ENCODE results near the gene CDK8.

DNA sequence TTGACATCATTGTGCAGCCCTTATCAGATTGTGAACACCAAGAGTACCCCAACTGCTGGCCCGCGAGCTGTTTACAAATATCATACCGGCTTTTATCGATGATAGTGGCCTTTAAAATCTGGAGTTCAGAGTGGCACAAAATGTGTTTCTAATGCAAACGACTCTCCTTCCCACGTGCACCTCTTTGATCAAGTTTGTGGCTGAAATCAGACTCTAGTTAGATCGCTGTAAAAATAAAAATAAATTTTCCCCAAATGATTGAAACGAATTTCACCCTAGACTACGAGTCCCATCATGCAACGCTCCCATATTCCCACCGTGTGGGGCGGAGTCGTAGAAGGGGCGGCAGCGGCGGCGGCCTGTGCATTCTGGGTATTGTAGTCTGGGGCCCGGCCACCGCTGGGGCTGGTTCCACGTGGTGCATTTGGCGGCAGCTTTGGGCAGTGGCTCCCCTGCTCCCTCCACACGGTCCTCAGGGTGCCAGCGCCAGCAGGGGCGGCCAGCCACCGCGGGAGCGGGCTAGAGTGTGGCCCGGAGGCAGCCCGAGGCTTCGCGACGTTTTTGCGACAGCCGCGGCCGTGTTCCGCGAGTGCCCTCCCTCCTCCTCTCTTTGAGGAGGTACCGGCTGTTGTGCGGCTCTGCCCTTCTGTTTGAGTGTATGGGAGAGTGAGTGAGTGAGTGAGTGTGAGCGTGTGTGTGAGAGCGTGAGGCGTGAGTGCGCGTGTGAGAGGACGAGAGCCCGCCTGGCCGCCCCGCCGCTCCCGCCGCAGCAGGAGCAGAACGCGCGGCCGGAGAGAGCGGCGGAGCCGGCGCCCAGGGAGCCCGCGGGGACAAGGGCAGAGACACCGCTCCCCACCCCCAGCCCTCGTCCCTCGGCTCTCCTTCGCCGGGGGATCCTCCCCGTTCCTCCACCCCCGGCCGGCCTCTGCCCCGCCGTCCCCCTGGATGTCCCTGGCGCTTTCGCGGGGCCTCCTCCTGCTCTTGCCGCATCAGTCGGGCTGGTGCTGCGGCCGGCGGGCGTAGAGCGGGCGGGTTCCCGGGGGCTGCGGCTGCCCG lies at the start of gene CDK8:
Gene CDK8, plus strand, starts transcription at position 613 of the 1,056 bp plus-strand sequence.
- RRBS, result under 1% methylated on average over 22 of the region's 86 CpGs

- RRBS, result no CpG with 5 or more reads among the region's 9 CpGs
Observed at GRCh38 chr13:26378982-26380062, 125.4 kb downstream of the CDK8 start.

DNA sequence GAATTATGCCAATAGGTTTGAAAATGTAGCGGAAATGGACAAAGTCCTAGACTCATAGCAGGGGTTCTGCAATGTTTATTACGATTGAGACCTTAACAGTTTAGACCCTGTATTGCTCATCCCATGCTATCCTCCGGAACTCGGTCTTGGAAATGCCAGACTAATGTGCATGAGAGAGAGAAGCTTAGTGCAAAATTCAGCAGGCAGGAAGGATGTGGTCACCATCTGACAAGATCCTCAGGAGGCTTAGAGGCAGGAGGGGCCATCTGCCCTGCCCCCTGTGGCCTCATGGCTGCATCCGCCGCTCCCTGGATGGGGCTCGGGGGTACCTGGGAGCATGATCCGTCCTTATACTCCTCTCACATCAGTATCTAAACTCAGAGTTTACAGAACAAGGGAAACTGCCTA lies 39.4 kb downstream of the GPR12 start:
- RRBS, result no CpG with 5 or more reads among the region's 8 CpGs

- RRBS, result no CpG with 5 or more reads among the region's 2 CpGs
Observed at GRCh38 chr13:26957233-26957677, 196.7 kb upstream of the GPR12 start.

- RRBS, result no CpG with 5 or more reads among the region's 5 CpGs
Observed at GRCh38 chr13:26978107-26978465, 193.5 kb downstream of the USP12 start.

DNA sequence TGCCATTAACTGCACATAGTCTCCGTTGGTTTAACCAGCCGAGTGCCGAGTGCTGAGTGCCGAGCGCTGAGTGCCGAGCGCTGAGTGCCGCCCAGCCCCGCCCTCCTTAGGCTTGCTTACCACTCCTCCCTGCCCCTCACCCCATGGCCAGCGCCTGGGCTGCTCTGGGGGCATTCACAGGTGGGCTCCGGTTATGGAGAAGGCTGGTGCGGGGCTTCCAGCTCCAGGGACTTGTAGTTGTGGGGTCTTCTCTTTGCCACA lies 164.7 kb downstream of the USP12 start:
- RRBS, result no CpG with 5 or more reads among the region's 12 CpGs

GRCh38 chr13:27018645-27019123 lies 152.9 kb downstream of the USP12 start:
- RRBS, result 97% methylated on average over 2 of the region's 12 CpGs

DNA sequence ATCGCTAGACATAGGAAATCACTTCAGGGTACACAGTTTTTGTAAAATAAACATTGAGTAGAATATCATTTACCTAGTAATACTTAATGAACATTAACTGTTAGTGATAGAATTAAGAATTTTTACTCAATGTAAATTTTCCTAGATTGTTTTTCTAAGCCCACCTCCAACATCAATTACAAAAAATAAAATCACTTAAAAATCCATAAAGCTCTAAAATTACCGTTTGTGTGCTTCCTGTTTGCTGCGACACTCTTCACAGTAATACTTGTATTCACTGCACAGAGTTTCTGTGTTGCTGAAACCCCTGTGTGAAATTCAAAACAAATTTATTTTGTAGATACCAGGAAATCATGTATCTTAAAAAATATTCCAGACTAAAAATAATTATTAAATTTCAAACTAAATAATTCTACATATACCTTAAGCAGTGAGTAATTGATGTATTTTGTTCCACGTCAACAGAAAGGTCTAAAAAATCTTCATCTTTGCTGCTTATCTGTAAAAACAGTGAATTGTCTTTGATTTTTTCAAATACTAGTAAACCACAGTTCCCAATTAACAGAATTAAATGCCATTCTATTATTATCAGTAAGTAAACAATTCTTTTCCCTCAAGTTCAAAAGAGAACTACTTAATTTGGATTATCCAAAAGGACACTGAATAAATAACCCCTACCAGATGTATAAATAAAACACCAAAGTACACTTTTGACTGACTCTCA lies 81.8 kb downstream of the USP12 start:
- RRBS, result no CpG with 5 or more reads among the region's 4 CpGs

GRCh38 chr13:27125659-27126281 lies 45.8 kb downstream of the USP12 start:
- RRBS, result no CpG with 5 or more reads among the region's 15 CpGs

GRCh38 chr13:27178185-27178639 lies 6.6 kb upstream of the USP12 start:
- RRBS, result no CpG with 5 or more reads among the region's 3 CpGs

DNA sequence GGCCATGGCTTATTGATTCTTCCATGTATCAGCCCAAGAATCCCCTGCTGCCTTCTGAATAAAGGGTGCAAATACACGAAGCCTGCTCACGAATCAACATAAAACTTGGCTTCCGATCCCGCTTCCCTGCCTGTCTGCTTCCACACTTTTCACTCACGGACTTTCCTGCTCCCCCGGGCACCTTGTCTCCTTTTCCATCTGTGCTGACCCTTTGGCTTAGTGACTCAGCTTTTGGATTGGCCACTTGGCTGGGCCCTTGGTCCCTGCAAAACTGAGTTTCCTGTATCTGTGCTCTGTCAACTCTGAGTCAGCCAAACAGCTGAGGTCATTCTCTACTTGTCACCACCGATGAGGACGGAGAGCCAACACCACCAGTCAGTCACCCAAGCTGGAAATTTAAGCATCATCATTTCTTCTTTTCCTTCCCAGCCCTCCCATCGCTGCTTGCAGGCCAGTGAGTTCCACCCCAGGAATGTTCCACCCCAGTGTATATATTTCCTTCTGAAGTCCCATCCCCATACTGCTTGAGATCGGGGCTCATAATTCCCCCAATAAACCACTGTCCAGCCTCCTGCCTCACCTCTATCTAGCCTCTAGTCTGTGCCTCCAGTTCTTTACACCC lies 11.4 kb upstream of the USP12 start:
- RRBS, result no CpG with 5 or more reads among the region's 10 CpGs

DNA sequence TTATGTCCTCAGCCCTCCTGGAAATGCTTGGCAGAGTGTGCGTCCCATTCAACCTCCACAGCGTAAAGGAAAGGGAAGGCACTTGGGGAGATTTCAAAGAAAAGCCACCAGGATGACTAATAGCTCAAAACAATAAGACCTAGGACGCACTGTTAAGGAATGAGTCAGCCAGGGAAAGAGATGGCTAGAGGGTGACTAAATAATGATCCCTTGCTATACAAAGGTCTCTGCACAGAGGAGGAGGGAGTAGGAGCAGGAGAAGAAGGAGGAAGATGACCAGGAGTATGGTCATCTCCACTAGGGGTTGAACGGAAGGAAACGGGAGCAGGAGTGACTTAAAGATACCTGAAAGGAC lies 23.6 kb upstream of the USP12 start:
- RRBS, result no CpG with 5 or more reads among the region's 5 CpGs

DNA sequence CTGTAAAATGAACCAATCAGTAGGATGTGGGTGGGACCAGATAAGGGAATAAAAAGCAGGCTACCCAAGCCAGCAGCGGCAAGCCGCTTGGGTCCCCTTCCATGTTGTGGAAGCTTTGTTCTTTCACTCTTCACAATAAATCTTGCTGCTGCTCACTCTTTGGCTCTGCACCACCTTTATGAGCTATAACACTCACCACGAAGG lies 38.8 kb upstream of the RPL21 start:
- RRBS, result no CpG with 5 or more reads among the region's 3 CpGs

GRCh38 chr13:27613588-27614091 lies 6.7 kb downstream of the LNX2 start:
- RRBS, result no CpG with 5 or more reads among the region's 7 CpGs

- RRBS, result no CpG with 5 or more reads among the region's 3 CpGs
Observed at GRCh38 chr13:27868784-27869137, 51.0 kb upstream of the PDX1 start.

DNA sequence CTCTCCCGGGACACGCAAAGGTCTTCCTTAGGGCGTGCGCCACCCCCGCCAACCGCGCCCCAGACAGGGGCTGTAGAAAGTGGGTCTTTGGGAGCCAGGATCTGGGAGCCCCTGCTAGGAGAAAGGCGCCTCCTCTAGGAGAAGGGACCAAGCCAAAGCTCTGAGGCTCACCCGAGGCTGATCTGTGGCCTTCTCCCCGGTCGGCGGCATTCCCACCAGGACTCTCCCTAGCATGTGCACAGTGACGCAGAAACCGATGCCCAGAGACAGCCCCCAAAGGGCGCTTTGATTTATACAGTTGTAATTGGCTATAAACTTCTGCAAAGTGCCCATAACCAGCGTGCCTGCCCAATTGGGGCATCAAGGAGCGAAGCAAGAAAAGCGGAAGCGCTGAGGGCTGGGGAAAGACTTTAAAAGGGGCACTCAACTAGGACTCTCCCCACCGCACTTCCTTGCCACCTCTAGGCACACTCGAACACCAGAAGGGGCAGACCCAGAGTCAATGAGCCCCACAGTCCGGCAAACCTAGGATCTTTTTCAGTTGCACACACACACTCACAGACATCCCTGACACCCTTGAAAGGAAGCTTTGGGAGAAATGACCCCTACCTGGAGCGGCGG lies 1.9 kb downstream of the CDX2 start:
- RRBS, result no CpG with 5 or more reads among the region's 24 CpGs

GRCh38 chr13:28139528-28140030 lies 1.2 kb downstream of the PAN3 start:
- RRBS, result no CpG with 5 or more reads among the region's 16 CpGs

- RRBS, result no CpG with 5 or more reads among the region's 2 CpGs
Observed at GRCh38 chr13:28277124-28277645, 138.8 kb downstream of the PAN3 start.

DNA sequence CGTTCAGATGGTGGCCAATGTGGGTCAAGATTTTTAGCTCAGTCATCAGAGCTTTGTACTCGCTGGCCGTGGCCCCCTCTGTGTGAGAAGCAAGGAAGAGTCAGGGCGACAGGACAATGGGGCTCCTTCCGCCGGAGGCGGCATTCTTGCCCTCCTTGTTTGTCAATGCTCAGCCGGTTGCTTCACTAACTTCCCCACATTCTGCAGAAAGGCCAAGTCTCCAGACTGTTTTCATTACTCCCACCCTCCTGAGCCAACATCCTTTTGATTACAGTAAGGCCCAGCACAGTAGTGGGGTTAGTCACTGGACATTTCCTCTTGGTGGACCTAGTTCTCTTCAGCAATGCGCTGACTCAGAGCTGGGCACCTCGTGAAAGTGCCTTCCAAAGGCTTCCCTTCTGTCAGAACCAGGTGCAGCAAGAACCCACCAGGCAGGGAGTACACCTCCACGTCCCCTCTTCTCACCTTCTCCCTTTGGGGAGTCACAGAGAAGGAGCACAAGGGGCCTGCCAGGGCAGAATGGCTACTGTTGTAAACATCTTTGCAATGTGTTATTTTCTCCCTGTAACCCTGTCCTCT lies 165.2 kb downstream of the FLT1 start:
- RRBS, result no CpG with 5 or more reads among the region's 11 CpGs

GRCh38 chr13:28493486-28494204 lies 1.3 kb downstream of the FLT1 start:
- RRBS, result 2% methylated on average over 14 of the region's 52 CpGs

All from HTR-8/SVneo (cell line).